Left cardiac atrium (tissue), 1 donor: ENCODE measurements around a stretch of chr14.

GRCh38 chr14:21522690-21523849 is 3.1 kb downstream of the SALL2 start:
- PRO-cap: no peak

DNA sequence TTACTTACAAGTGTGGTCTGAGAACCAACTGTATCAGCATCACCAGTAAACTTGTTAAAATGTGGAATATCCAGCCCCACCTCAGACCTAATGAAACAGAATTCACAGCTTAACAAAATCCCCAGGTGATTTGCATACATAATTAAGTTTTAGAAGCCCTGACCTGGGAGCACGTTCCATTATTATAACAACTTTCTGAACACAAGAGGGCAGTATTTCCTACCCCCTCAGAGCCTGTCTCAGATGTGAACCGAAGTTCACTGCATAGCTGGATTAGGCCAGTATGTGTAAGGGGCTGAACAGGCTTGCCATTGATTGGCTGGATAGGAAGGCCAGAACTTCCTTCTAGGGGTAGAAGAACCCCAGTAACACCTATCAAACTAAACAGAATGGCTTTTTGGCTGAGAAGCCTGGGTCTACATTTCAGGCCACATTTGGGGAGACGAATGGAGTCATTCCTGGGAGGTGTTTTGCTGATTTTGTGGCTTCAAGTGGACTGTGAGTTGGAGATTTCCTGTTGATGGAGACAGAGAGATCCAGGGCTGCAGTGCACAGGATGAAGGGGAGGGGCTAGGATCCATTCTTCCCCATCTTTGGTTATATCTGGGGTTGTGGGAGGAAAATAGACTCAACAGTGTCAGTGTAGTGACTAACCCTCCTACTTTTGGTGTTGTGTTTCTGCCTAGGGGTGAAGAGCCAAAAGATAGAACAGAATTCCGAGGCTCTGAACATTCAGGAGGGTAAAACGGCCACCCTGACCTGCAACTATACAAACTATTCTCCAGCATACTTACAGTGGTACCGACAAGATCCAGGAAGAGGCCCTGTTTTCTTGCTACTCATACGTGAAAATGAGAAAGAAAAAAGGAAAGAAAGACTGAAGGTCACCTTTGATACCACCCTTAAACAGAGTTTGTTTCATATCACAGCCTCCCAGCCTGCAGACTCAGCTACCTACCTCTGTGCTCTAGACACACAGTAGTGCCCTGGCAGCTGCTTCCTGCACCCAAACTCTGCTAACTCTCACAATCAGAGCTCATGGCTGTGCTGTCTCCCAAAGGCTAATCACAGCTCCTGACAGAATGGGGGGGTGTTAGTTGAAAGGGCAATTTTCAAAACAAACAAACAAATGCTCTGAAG is 94.9 kb upstream of the OR4E1 start:
- PRO-cap: no peak

- PRO-cap: no peak
Measured at GRCh38 chr14:21846386-21846774, 172.8 kb upstream of the OR4E1 start.

GRCh38 chr14:21868627-21869026 is 195.0 kb upstream of the OR4E1 start:
- PRO-cap: no peak

GRCh38 chr14:21894253-21894537 is 220.6 kb upstream of the OR4E1 start:
- PRO-cap: no peak

DNA sequence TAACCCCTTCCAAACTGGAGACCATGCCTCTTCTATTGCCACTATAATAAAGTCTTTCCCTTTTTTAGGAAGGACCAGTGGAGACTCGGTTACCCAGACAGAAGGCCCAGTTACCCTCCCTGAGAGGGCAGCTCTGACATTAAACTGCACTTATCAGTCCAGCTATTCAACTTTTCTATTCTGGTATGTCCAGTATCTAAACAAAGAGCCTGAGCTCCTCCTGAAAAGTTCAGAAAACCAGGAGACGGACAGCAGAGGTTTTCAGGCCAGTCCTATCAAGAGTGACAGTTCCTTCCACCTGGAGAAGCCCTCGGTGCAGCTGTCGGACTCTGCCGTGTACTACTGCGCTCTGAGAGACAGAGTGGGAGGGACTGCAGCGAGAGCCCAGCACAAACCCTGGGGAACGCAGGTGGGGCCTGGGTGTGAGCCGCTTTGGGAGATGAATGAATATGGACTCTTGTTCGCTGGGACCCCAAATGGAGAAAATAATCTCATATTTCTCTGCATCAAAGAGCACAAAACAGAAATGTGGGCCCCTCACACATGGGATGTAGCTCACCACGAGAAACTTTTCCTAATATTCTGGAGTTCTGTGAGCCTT is 329.8 kb upstream of the OR4E1 start:
- PRO-cap: no peak

GRCh38 chr14:22096211-22096433 is 422.5 kb upstream of the OR4E1 start:
- PRO-cap: no peak

- PRO-cap: no peak
Measured at GRCh38 chr14:22472806-22473355, 116.1 kb downstream of the DAD1 start.

GRCh38 chr14:22505514-22506567 is 83.2 kb downstream of the DAD1 start:
- PRO-cap: no peak

DNA sequence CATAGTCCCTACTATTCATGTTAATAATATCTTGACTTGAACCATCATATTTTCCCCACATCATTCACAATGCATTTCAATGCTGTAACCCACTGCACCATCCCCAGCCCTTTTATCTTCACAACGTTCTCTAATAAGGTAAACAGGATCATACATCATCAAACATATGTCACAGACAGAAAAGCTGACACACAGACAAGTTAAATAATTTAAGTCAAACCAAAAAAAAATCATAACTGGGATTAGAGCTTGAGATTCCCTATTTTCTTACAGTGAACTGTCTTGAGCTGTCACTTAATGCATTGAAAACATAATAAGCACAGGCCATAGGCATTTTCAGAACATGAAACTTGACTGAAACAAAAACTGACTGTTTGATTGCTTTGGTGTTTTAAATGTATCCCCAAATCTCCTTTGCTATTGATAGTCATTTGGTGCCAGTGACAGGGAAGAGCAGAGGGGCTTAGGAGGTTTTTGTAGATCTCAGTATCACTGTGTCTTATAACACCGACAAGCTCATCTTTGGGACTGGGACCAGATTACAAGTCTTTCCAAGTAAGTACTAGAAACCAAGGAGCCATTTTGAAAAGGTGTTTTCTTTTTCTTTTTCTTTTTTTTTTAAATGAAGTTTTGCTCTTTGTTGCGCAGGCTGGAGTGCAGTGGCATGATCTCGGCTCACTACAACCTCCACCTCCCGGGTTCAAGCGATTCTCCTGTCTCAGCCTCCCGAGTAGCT is 81.7 kb downstream of the DAD1 start:
- PRO-cap: no peak

DNA sequence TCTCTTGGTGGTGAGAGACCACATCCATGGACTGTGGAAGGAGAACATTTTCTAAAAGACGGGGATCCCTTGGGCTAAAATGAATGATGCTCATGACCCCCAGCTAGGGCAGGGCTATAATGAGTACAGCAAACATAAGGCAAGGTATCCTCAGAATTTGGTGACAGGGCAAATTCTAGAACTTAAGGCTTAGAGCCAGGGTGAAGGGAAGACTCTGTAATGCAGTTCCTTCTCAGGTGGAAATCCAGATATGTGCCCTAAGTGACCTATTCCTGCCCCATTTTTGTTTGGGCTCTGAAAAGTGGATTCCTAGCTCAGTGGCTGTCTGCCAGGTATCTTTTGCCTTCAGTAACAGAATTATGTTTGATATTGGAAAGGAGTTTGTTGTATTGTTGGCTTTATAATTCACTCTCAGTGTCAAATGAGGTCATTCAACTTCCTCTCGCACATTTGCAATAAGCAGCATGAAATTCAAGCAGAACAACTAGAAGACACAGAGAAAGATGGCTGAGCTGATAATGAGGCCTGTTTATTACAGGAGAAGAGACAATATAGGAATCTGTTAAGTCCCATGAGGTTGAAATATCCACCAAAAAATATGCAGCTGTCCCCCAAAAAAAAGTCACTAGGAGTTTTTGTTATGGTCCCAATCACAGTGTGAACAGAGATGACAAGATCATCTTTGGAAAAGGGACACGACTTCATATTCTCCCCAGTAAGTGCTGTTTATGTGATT is 76.7 kb downstream of the DAD1 start:
- PRO-cap: no peak

DNA sequence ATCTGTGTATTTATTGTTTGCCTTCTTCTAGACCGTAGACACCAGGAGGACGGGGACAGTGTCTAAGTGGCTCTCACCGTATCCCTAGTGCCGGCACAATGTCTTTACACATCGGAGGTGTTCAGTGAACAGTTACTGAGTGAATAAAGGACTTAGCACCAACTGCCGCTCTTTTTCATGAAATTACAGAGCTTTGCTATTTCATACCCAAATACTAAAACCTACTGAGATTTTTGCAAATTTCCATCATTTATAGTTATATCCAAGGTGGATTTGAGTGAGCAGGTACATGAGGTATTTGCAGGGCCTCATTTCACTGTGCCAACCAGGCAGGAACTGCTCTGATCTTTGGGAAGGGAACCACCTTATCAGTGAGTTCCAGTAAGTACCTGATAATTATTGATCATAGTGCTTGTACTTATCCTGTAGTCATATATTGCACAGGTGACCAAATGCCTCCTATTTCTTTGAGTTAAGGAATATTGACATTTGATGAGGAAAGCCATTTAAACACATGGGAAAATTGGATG is 59.7 kb downstream of the DAD1 start:
- PRO-cap: no peak

DNA sequence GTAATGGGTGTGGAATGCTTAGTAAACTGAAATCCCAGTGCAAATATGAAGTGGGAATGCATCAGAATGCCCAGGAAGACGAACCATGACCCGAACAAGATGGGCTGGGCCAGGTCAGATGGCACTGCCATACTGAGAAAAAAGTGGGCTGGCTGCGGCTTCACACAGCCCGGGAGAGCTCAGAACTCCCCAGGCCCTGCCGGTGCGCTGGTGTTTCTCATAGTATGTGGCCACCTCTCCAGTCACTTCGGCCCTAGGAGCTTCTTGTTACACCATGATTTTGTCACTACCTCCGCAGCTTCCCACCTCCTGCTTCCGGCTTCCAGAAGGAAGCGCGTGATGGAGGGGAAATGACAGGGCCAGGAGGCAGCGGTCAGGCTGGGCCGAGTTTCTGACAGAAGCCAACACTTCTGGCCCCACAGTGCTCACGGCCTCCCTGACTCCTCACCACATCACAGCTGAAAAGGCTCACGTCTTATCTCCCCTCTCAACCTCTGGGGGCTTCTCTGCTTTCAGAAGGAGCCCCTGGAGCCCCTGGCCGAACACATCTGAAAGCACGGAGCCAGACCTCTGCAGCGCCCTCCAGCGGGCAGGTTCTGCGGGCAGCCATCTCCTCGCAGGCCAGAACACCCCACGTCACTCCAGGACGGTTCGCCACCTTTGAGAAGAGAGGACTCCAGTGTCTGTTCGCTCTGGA is 30.7 kb downstream of the DAD1 start:
- PRO-cap: no peak

DNA sequence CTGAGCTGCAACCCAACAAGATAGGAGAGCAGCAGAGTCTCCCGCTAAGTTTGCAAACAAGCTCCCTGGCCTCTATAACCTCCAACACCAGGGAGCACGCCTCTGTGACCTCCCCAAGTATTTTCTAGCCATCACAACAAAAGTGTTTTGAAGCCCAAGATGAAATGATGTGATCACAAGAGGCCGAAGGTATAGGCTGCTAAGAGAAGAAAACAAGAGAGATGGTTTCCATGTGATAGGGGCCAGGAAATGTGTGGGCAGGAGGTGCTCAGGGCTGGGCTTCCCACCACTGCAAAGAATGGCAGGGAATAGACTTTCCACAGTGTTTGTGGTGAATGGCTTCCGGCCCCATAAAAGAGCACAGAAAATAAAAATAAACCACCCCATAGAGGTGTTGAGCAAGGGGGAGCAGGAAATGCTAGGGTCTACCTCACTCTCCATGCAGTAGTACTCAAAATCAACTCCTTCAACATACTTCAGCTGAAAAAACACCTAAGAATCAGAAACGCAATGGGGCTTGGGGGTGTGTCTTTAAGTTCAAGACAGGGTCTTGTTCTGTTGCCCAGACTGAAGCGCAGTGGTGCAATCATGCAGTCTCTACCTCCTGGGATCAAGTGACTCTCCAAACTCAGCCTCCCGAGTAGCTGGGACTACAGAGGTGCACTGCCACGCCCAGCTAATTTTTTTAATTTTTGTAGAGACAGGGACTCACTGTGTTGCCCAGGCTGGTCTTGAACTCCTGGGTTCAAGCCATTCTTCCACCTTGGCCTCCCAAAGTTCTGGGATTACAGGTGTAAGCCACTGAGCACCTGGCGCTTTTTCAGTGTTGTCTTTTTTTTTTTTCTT is 27.2 kb downstream of the DAD1 start:
- PRO-cap: no peak

- PRO-cap: no peak
Measured at GRCh38 chr14:22566138-22566301, 23.0 kb downstream of the DAD1 start.

- PRO-cap: no peak
Measured at GRCh38 chr14:22597739-22598057, 402 bp upstream of the ABHD4 start.

DNA sequence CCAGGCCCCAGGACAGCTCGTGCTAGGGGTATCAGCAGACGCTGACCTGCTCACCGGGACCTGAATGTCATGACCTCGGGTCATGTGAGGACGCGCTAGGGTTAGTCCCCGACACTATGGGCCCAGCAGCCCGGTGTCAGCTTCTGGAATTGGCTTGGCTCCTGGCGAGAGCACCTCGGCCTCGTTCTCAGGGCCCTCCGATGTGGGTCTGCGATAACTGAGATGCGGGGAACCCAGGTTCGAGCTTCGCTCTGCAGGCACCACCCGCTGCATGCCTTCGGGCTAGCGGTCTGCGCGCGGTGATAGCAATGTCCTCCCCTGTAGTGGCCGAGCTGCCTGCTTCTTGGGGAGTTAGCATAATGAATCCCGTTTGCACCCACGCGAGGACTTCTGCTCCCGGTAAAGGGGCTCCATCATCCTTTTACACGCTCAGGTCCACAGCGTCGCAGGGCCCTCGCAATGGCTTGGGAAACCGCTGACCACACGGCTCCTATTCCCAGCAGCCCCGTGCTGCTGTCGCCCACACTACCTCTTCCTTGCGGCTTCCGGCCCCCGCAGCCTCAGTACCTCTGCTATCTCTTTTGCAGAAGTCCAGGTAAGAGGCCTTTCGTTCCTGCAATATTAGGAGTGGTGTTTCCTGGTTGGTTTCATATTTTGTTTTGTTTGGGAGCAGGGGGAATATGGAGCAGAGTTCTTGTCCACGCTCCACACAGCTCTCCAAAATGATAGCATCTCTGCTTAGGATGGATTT is 502 bp downstream of the OXA1L start:
- PRO-cap: no peak

GRCh38 chr14:22881689-22882367 is 1.2 kb upstream of the REM2 start:
- PRO-cap: no peak

DNA sequence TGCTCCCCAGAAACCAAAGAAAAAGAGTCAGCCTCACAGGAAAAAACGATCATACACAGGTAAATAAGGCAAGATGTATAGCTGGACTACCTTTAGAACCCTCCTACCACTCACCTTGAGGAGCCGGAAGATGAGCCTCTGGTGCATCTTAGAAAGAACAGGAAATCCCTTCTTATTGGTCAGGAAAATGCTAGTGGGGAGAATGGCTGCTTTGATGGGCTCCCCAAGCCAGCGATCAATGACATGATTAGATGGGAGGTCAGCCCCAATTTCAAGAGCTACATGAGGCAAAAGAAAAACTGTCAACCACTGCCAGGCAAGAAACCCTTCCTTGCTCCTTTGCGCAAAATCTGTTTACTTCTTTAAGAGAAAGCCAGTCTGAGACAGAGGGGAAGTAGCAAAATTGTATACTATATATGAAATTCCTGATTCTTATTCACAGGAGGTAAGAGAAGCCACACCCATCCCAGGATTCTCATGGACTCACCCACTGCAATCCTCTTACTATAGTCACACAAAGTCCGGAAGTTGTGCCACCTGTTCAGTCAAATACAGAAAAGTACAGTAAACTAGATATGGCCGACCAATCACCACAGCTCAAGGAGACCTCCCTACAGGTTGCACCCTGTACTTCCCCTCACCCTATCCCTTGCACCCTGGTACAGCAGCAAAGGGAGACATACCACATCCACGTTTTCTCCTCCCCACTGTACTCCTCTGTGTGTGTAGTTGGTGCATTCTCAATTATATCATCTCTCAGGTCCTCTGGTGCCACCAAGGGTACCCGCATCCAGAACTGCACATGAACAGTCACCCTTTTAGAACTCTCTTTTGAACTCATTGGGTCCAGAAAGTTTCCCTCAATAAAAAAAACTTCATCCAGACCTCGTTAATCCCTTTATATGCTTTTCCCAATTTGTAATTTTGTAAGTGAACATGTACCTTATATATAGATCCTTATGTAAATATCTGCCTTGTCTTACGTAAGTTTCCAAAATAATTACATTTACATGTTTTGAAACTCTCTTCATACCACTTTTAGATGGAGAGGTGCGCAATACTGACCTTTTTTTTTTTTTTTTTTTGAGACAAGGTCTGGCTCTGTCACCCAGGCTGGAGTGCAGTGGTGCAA is 2.8 kb downstream of the PRMT5 start:
- PRO-cap: no peak

DNA sequence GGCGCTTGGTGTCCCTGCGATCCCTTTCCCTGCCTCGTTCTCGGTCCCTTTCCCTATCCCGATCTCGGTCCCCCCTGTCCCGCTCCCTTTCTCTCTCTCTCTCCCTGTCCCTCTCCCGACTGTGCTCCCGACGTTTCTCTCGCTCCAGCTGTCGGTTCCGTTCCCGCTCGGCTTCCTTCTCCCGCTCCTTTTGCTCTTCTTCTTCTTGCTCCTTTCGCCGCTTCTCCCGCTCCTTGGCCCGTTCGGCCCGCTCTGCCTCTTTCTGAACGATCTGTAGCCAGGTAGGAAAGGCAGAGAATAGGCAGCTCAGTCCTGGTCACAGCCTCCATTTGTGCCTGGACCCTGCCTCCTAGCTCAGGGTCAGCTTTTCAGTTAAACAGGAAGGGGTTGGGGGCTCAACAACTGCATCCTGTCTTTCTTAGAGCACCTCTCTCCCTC is 1.9 kb upstream of the CDH24 start:
- PRO-cap: no peak